Endothelial cell (in vitro differentiated cells): ENCODE results near the gene ESPN.

- PRO-cap, result no peak
Observed at GRCh38 chr1:3773090-3773863, 728 bp downstream of the SMIM1 start.

DNA sequence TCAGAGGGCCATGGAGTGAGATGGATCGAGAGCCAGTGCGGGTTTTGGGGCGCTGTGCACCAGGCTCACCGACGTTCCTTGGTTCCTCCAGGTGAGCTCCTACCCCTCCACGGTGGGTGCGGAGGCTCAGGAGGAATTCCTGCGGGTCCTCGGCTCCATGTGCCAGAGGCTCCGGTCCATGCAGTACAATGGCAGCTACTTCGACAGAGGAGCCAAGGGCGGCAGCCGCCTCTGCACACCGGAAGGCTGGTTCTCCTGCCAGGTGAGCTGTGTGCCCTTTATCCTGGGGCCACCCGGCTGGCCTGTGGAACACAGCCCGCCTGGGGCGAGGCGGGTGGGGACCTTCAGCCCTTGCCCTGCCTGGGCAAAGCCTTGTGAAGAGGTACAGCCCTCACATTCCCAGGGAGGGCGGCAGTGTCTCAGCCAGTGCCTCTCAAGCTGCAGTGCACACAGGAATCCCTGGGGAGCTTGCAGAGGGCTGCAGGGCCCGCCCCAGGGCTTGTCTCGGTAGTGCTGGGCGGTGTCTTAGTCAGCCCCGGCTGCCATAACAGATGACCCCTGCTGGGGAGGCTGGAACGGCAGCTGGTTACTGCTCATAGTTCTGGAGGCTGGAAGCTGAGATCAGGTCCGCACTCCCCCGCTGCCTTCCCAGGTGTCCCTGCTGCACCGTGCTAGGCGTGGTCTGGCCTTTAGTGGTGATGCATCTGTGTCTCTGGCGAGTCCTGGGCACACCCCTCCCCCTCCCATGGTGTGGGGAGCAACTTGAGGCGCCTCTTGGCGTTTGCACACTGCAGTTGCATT lies 12.4 kb downstream of the DFFB start:
- PRO-cap, result no peak

GRCh38 chr1:3942529-3943277 lies 42.6 kb upstream of the C1orf174 start:
- PRO-cap, result no peak

DNA sequence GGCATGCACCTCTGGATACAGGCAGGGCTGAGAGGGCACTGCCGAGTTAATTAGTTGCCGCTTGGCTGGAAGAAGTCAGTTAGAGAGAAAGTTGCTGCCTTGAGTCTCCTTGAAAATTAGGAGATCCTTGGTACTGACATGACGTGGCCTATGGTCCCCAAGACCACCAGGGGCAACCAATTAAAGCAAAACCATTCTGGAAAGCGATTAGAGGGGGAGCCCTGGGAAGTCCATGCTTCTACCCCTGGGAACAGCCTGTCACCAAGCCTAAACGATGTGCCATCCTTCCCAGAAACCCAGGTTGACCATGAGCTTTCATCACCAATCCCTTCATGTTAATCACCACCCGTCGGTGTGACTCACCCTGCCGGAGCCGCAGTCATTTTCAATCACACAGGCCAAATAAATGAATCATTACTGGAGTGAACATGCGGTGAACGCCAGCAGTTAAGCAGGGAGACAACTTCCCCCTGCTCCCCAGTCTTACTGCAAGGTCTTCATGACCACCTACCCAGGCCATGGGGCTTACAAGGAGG lies 308.7 kb downstream of the AJAP1 start:
- PRO-cap, result no peak

GRCh38 chr1:5874570-5875260 lies 117.5 kb downstream of the NPHP4 start:
- PRO-cap, result no peak

DNA sequence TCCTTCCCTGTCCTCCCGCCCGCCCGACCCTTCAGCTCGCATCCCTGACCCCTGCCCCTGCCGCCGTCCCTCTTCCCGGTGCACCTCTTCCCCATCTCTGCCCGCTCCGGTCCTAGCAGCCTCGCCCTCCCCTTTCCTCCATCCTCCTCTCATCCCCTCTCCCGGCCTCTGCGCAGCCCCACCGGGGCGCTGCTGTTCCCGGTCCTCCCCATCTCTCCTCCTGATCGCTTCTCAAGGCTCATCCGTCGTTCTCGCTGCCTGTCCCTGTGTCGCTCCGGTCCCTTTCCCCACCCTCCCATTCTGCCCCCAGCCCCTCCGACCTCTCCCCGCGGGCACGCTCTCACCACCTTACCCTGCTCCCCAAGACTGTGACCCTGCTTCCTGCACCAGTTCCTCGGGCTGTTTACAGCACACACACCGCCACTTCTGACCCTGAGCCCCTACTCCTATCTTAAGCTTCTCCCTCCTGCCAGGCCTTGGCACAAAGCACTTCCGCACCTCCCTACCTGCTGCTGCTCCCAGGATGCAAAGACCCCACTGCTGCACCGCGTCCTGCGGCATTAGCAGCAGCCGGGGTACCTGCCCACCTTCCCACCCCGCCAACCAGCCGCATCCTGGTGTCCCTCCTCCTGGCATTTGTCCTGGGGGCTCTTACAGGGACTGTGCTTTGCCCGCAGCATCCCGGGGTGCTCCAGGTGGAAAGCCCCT lies 939 bp upstream of the NPHP4 start:
- PRO-cap, result no peak

DNA sequence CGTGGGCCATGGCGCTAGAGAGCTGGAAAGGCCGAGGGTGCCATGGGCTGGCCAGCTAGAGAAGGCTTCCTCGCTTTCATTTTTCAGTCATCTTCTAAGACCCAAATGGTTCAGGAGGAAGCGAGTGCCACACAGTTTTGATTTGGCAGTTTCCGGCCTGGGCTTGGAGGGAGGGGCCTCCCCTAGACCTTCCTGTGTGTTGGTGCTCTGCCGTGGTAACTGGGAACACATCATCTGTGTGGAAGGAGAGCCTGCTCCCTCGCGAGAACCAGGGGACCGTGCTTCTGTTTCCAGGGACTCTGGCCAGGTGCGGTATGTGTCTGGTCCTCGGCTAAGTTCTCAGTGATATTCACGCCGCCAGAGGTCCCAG lies 2.5 kb upstream of the NPHP4 start:
- PRO-cap, result no peak

GRCh38 chr1:6350356-6350769 lies 43.2 kb downstream of the ACOT7 start:
- PRO-cap, result no peak

DNA sequence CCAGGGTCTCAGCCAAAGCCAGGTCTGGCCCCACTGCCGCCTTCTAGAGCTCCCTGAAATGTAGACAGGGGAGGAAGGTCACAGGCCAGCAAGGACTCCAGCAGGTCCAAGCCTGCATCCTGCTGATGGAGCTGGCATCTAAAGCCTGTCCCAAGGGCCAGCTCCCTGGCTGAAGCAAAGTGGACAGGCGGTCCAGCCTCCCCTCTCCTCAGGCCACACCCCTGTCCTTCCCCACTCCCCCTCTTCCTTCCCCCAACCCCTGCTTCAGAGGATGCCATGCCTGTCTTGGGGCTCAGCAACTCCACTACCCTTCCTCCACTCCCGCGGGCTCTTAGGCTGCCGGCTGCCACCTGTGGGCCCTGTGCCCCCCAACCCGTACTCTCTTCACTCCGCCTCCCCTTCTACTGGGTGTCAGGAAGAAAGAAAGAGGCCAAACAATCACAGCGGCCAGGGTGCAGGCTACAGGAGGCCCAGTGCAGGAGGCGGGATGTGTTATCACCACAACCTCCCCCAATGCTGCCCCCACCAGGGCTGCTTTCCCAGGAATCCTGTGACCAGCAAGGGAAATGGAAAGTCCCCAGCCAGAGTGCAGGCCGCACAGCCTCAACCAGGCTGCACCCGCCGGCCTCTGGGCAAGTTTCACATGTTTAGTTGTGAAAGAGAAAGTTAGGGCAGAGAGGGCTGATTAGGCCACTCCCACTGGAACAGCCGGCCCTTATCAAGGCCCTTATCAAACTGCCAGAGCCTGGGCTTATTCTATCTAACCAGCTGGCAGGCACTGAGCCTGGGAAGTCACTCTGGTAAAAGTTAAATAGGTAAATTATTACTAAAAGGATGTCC lies 34.1 kb downstream of the ACOT7 start:
- PRO-cap, result bidirectional peak, plus-strand start at position 247 of the sequence, minus-strand start at position 176 of the sequence; bidirectional peak, plus-strand start at position 584 of the sequence, minus-strand start at position 406 of the sequence

- PRO-cap, result unidirectional peak, plus-strand start at chr1:6424776
Observed at GRCh38 chr1:6424115-6424855, at the start of gene ESPN. TSS of gene ESPN (plus strand) at chr1:6424776.

- PRO-cap, result no peak
Observed at GRCh38 chr1:6446759-6447631, 19.0 kb downstream of the TNFRSF25 start.

GRCh38 chr1:6449959-6450637 lies 15.9 kb downstream of the TNFRSF25 start:
- PRO-cap, result no peak

DNA sequence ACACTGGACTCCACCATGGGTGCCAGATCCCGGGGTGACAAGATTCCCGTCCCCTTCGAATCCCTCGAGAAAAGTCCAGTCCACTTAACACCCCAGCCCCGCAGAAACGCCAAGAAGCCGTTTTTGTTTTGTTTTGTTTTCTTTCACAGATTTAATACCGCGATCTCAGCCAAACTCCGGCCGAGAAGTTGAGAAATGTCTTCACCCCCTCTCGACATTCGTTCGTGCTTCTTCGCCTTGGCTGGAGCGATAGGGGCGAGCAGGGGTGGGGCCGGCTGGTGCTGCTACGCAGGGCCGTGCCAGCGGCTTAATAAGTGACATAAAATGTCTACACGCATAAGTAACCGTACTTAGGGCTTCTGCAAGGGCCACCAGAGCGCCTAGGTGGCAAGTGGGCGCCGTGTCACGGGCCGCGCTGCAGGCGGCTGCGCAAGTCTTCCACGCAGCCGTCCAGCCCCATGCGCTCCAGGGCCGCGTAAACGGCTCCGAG lies 4.9 kb downstream of the TNFRSF25 start:
- PRO-cap, result no peak

GRCh38 chr1:6484785-6485211 lies 6.7 kb downstream of the PLEKHG5 start:
- PRO-cap, result bidirectional peak, plus-strand start at chr1:6485078, minus-strand start at chr1:6484946

DNA sequence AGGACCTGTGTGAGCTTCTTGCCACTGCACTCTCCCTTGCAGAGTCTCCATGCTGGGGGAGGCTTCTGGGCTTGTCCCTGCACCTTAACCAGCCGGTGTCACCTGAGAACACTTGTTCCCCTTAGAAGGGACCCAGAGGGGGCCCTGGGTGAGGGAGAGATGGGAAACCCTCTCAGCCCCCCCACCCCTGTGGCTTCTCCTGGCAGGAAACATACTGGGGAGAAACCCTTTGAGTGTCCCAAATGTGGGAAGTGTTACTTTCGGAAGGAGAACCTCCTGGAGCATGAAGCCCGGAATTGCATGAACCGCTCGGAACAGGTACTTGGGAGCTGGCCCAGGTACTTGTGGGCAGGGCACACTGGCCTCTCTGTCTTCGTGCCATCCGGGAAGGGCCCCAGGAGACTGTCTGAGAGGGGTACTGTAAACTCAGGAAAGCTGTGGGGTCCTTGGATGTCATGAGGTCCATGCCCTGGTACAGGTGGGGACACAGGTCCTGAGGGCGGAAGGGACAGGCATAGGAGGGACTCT lies 6.0 kb downstream of the ZBTB48 start:
- PRO-cap, result no peak

- PRO-cap, result no peak
Observed at GRCh38 chr1:6587262-6588574, 7.9 kb downstream of the ZBTB48 start.

- PRO-cap, result no peak
Observed at GRCh38 chr1:6592293-6592596, 10.4 kb downstream of the KLHL21 start.

GRCh38 chr1:6601841-6602373 lies 762 bp downstream of the KLHL21 start:
- PRO-cap, result no peak

DNA sequence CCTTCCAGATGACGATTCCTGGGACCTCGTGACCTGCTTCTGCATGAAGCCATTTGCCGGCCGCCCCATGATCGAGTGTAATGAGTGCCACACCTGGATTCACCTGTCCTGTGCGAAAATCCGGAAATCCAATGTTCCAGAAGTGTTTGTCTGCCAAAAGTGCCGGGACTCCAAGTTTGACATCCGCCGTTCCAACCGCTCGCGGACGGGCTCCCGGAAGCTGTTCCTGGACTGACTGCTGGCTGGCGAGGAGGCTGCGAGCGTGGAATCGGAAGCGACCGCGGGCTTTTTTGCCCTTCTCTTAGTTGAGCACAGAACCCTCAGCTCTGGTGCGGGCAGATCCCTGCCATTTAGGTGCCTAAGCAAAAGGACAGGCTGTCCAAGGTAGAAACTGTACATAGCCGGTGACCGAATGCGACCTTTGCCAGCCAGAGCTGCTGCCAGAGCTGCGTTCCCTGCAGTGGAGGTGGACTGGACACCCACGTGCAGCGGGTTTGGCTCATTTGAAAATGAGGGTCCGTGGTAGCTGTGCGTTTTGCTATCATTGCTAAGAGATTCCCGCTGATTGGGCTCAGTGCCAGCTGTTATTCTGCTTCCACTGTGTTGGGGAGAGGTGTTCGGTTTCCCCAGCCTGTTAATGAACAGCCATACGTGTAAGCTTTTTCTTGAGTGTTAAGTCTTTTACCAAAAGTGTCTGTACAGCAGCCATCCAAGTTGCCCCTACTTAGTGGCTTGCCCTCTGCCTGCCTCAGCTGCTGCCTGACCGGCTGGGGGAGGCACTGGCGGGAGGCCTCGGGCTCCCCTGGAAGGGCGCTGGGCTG lies 3.1 kb upstream of the THAP3 start:
- PRO-cap, result no peak

DNA sequence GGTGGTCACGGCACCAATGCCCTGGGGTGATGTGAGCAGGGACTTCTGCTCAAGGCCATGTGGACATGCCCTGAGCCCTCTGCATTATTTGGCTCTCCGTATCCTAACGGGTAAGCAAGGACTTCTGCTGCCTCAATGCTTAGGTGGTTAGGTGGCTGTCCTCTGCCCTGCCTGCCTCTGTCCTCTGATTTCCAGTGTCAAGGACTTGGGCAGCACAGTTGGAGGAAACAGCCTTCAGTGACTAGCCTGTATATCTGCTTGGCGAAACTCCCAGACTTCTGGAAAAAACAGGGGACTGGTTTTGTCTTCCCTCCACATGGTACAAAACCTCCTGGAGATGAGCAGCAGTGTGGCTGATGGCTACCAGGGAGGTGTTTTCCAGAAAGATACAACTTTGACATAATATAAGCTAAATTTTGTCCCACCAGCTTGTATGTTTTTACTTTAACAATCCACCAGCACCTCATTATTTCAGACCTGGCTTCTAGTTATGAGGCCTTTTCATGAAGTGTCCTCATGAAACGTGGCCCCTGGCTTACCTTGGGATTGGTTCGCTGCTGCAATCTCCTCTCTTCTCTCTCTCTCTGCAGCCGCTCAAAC lies 34.3 kb downstream of the DNAJC11 start:
- PRO-cap, result no peak